Gallbladder (tissue), 1 donor: ENCODE data around the genes TAL2 and KLF4.

- PRO-cap: no peak
Observed at GRCh38 chr9:104787798-104788121, 23.8 kb downstream of the NIPSNAP3B start.

GRCh38 chr9:104788368-104788611, 24.4 kb downstream of the NIPSNAP3B start:
- PRO-cap: no peak

- PRO-cap: no peak
Observed at GRCh38 chr9:104804349-104805092, 40.6 kb downstream of the NIPSNAP3B start.

- PRO-cap: no peak
Observed at GRCh38 chr9:104852740-104853492, 75.0 kb downstream of the ABCA1 start.

DNA sequence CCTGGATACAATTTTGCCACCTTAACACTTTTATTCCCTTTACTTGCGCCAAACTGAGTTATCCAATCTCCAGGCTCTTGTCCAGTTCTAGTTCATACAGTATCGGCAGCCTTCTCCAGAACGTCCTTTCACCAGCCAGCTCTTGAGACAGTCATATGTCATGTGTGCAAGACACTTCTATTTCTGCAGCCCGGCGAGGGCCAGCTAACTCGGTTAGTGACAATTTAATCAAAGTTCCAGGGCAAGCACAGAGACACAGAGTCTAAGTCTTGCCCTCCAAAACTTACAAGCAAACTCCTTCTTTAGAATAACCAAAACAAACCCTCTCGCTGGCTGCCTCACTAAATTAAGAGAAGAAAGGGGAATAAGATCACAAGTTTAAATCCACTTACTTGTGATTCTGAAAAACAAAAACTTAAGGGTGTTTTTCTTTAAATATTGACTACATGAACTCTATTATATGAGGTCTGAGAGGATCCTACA, 12.8 kb downstream of the ABCA1 start:
- PRO-cap: no peak

DNA sequence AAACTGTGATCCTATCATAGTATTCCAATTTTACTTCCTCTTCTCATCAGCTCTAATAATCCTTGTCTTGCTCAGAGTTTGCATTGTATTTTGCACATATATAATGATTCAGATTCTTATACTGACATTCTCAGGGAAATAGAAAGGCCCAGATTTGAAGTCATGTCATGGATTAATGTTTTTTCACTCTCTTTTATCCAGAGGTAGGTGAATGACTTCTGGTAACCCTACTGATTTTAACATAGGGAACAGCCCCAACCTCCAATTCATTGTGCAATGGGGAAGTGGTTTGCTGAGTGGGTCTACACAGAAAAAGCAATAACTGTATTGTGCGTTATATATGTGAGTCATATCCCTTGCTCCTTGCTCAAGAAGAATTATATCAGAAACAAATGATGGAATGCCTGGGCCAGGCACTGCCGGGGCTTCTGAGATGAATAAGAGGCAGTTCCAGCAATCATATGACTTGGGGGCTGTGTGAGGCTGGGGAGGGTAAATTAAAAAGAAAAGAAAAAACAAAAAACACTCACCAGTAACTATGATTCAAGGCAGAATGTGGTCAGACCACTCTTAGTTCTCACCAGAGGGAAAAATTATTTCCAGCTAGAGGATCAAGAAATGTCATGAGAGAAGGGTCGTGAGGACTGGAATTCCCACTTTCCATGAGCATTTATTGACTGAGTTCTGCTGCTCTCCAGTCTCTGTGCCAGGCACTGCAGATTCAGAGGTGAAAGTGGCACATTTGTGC, 79.2 kb upstream of the ABCA1 start:
- PRO-cap: unidirectional peak, plus-strand start at position 391 of the sequence

- PRO-cap: no peak
Observed at GRCh38 chr9:105389666-105390538, 57.9 kb upstream of the FSD1L start.

GRCh38 chr9:105570346-105571044, 12.6 kb downstream of the FKTN start:
- PRO-cap: no peak

- PRO-cap: no peak
Observed at GRCh38 chr9:105661969-105662627, at the start of gene TAL2. TAL2 (plus strand) TSS chr9:105662457.

DNA sequence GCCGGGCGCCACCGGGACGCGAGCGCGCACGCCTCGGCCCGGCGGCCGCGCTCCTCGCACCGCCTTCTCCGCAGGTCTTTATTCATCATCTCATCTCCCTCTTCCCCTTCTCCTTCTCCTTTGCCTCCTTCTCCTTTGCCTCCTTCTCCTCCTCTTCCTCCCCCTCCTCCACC, 659 bp upstream of the ZNF462 start:
- PRO-cap: no peak

DNA sequence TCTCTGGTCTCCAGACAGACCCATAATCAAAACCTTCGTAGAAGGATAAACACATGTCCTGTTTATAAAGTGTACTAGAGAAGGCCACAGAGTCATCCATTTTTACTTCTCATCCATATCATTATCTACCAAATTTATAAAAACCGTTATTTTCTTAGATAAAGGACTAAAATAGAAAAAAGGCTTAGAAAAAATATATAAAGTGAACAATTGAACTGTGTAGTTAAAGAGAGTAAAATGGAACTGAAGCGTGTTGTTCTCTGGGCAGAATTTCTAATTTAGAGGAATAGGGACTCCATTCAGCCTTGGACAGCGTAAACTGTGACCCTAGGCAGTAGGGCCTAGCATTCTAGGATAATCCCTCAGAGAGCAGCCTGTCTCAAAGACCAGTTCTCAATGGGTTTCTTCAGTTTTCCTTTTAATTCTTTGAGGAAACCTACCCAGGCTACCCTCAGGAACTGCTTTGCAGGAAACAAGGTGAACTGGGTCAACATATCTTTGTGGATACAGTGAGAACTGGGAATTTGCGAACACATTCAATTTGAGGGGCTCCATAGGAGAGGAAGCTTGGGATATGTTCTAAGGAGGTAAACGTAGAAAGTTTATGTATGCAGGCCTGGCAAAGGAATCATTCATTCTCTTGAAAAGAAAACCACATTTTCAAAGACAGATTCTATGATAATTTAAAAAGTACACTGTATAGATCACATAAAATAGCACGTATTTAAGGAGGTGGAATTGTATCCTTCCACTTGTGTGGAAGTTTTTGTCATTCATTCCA, 11.2 kb downstream of the ZNF462 start:
- PRO-cap: no peak

GRCh38 chr9:106880746-106881142, 17.8 kb downstream of the ZNF462 start:
- PRO-cap: no peak

GRCh38 chr9:106889245-106889532, 26.2 kb downstream of the ZNF462 start:
- PRO-cap: no peak

DNA sequence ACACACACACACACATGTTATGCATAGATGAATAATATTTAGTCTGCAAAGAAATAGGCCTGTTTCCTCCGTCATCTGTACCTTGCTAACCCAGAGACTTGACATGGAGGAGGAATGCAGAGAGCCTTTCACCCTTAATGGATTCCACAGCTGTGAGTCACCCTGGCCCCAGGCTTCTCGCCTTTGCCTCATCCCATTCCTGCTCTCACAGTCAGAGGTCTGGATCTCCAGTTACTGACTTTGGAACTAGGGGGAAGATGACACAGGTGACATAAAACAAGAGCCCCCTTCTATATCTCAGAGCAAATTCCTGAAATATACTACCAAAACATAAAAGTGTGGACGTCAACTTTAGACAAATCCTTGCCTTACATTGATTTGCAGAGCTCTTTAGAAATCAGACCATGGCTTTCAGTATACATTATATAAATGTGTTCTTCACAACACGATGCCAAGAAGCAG, 29.8 kb downstream of the ZNF462 start:
- PRO-cap: no peak

GRCh38 chr9:107281119-107281689, 1.9 kb upstream of the RAD23B start:
- PRO-cap: no peak

GRCh38 chr9:107332132-107332660, 49.1 kb downstream of the RAD23B start:
- PRO-cap: no peak

DNA sequence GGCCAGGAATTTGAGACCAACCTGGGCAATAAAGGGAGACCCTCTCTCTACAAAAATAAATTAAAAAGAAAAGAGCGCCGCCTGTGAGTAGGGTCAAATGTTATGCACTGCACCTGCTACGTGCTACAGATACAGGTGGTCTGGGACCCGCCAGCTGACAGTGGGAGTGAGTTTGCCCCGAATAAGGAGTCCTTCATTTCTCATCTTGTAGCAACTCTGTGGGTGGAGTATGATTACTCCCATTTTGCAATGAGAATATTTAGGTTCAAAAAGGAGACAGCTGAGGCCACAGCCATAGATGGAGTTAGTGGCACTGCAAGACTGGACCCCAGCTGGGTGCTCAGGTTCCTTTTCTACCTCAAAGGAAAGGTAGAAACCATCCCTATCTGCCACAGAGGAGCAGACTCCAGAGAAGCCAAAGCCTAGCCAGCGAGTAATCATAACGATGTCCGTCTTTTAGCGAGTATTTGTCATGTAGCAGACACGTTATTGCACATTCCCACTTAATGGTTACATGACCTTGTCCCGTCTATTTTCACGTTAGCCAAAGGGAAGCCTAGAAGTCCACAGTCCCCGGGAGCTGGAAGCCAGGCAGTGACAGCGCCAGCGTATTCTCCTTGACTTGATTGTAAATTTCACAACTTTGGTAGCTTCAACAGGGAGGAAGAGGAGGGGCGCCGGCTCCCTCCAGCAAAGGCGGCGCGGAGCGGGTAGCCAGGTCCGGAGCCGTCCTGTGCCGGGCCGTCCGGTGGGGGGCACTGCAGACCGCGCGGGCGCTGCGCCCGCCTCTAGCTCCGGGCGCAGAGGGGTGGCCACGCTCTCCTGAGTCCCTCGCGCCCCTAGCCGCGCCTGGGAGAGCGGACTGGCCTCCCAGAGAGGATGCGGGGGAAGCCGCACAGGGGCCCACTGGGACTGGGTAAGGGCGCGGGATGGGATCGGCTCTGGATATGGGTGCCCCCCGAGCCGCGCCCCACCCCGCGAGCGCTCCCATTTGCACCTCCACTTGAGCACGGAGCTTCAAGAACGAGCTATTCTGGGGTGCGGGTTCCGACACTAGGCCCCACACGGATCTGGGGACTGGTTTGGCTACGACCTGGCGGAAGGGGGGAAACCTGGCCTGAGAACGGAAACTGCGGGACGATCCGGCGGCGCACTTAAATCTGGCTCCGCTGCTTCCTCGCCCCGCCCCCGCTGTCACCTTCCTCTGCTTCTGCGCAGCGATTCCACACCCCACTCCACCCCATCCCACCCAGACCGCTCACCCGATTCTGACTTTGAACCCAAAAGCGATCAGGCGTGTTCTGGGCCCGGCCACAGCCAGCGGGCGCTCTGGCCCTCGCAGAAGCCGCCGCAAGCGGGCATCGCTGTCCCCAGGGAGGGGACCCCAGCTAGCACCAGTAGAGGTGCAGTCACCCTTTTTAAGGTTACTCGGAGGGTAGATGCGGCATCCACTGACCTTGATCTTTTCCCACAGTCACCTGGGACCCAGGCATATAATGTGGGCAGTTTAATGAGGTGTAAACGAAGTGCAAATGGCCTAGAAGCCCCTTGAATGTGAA, 24.0 kb downstream of the KLF4 start:
- PRO-cap: no peak

DNA sequence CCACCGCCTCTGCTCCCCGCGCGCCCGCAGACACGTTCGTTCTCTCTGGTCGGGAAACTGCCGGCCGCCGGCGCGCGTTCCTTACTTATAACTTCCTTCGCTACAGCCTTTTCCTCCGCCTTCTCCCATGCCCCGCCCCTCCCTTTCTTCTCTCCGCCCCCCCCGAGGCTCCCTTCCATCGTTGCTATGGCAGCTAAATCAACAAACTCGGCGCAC, at the start of gene KLF4:
TSS of gene KLF4 (minus strand) at position 62 of the 216 bp plus-strand sequence.
- PRO-cap: bidirectional peak, plus-strand start outside the sequence, minus-strand start at position 59 of the sequence

DNA sequence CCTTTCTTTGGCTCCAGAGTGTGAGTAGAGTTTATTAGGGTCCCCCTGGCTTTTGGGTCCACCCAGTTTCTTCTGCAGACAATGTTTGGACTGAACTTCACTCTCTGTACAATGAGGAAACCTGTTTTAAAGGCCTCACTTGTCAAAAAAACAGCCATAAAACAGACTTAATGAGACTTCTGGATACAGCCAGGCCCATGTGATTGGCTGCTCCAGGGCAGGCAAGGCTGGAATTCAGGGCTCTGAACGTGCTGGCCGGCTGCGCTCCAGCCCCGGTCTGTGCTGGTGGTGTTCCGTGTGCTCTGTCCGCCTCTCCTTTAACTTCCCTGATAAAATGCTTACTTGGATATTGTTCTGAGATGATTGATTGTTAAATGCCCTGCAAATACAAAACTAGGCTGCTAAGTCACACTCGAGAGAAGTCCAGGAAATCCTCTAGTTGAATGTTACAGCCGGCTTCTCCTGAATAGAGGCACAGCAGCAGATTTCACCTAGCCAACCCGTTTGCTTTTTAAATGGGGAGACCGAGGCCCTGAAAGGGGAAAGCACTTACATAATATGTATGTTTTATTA, 131.3 kb upstream of the KLF4 start:
- PRO-cap: no peak

GRCh38 chr9:107768108-107768837, 278.7 kb upstream of the KLF4 start:
- PRO-cap: no peak